Adrenal gland (tissue), 7 donors: ENCODE data around the genes AZIN2 and A3GALT2.

GRCh38 chr1:32900388-32900897 lies 746 bp downstream of the TMEM54 start:
- PRO-cap, 3 experiments, result no peak in any of the 3 experiments
- RAMPAGE, long total RNA, 4 experiments, result no peak in any of the 4 experiments
- RRBS, result 11% methylated on average over 1 of the region's 16 CpGs

DNA sequence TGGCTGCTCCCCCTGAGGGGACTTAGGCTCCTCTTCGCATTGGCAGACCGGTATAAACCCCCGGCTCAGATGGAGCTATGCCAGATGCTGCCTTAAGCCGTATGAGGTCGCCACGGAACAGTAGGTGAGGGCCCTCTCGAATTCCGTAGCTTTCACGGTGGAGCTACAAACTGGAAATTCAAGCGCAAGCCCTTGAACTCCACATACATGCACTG lies 24.2 kb upstream of the TMEM54 start:
- PRO-cap, 3 experiments, result no peak in any of the 3 experiments
- RAMPAGE, long total RNA, 4 experiments, result no peak in any of the 4 experiments
- RRBS, result no CpG with 5 or more reads among the region's 10 CpGs

DNA sequence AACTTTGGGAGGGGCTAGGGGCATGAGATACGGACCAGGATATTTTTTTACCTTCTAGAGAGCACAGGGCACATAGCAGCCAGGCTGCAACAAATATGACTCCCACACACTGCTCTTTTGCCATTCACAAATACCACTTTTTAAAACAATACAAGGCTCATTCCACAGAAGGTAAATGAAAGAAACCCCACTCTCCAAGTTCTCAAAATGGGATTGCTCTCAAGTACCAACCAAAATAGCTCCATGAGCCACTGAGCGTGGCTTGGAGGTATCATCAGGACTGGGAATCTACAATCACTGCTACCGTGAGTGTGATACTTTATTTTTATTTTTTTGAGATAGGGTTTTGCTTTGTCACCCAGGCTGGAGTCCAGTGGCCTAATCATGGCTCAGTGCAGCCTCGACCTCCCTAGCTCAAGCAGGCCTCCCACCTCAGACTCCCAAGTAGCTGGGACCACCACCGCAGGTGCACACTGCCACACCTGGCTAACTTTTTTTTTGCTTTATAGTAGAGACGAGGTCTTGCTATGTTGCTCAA lies 19.2 kb downstream of the AK2 start:
- PRO-cap, 3 experiments, result no peak in any of the 3 experiments
- RAMPAGE, long total RNA, 4 experiments, result no peak in any of the 4 experiments
- RRBS, result no CpG with 5 or more reads among the region's 6 CpGs

- PRO-cap, 3 experiments, result no peak in any of the 3 experiments
- RAMPAGE, long total RNA, 4 experiments, result no peak in any of the 4 experiments
Measured at GRCh38 chr1:33022609-33023375, 13.9 kb downstream of the AK2 start.

GRCh38 chr1:33080760-33081641 lies at the start of gene AZIN2:
Gene AZIN2, plus strand, starts transcription at chr1:33081153.
- PRO-cap, 3 experiments, result peak in 3 of 3 experiments; most common plus-strand start chr1:33081155 (in 3); most common minus-strand start chr1:33080996 (in 2)
- RAMPAGE, long total RNA, 4 experiments, result no peak in any of the 4 experiments
- RRBS, result 2% methylated on average over 6 of the region's 63 CpGs

- PRO-cap, 3 experiments, result no peak in any of the 3 experiments
- RAMPAGE, long total RNA, 4 experiments, result no peak in any of the 4 experiments
- RRBS, result 97% methylated on average over 5 of the region's 30 CpGs
Measured at GRCh38 chr1:33159455-33160185, 22.2 kb downstream of the TRIM62 start.

GRCh38 chr1:33170769-33171350 lies 11.0 kb downstream of the TRIM62 start:
- PRO-cap, 3 experiments, result no peak in any of the 3 experiments
- RAMPAGE, long total RNA, 4 experiments, result no peak in any of the 4 experiments
- RRBS, result no CpG with 5 or more reads among the region's 8 CpGs

DNA sequence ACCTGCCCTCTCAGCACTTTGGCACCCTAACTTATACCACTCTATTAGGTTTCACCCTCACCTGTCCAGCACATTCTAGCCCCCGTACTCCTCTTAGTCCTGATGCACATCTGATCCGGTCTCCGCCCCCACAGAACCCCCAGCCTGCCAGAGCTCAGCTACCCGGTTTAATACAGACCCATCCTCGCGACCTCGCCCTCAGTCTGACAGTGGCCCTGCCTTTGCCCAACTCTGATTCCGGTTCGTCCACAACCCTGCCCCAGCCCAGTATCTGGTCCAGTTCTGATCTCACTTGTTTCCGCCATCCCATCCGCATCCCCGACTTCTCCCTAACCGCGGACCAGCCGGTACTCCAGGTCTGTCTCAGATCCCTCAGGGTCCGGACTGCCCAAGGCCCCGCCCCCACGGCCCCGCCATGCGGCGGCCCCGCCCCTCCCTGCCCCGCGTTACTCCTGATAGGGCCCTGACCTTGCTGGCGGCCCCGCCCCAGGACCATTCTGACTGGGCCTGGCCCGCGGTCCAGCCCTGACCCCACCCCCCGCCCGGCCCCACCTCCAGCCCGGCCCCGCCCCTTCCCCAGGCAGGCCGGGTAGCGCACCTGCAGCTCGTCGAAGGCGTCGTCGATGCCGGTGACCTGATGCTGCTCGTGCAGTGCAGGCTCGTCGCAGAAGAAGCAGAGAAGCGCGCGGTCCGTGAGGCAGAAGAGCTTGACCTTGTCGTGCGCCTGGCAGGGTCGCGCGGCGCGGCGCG lies 1.2 kb downstream of the TRIM62 start:
- PRO-cap, 3 experiments, result peak in 3 of 3 experiments; most common plus-strand start position 579 of the sequence (in 1); most common minus-strand start position 352 of the sequence (in 2)
- RAMPAGE, long total RNA, 4 experiments, result no peak in any of the 4 experiments
- RRBS, result 18% methylated on average over 19 of the region's 56 CpGs

DNA sequence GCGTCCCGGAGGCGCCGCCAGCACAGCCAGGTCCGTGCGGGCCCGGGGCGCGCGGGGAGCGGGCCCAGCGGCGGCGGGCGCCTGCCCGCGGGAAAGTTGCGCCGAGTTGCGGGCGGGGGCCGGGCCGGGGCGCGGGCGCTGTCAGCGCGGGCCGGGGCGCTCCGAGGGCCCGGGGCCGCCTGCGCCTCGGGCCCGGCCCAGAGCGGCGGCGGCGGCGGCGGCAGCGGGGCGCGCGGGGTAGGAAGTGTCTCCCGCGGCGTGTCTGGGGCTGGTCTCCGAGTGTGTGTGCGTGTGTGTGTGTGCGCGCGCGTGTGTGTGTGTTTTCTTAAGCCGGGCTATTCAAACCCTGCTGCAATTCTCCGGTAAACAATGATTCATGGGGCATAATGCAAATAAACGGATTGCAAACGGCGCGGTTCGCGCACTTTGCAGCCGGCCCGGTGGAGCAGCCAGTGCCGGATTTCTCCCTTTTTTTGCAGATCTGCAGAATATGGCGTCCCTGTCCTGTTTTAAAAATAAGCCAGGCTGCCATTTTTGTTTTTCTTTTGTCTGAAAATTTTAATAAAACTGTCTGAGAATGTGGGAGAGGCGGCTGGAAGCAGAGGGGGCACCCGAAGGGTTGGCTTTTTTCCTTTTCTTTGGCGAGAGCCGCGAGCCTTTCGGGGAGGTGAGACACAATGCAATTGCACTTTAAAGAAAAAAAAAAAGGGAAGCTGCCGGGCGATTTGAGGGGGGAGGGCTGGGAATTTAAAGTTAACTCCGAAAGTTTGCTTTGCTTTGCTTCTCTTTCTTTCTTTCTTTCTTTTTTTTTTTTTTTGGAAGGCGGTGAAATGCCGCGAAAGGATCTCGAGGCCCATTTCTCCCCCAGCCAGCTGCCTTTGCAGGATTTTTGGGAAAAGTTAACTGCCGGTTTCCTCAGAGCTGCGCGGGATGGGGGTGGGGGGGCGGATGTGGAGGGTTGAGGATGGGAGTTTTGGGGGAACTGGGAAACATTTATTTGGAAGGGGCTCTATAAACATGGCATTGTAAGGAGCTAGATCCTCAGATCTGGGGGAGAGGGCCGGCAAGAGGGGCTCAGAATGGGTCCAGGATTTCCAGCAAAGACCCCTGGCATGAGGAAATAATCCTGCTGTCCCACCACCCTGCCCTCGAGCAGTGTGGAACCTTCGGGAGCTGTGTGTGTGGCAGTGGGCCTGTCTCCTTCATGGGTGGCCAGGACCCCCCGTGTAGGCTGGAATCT lies 753 bp downstream of the ZNF362 start:
- PRO-cap, 3 experiments, result peak in 3 of 3 experiments; most common plus-strand start position 424 of the sequence (in 3); most common minus-strand start position 246 of the sequence (in 3)
- RAMPAGE, long total RNA, 4 experiments, result no peak in any of the 4 experiments
- RRBS, result 1% methylated on average over 27 of the region's 88 CpGs

DNA sequence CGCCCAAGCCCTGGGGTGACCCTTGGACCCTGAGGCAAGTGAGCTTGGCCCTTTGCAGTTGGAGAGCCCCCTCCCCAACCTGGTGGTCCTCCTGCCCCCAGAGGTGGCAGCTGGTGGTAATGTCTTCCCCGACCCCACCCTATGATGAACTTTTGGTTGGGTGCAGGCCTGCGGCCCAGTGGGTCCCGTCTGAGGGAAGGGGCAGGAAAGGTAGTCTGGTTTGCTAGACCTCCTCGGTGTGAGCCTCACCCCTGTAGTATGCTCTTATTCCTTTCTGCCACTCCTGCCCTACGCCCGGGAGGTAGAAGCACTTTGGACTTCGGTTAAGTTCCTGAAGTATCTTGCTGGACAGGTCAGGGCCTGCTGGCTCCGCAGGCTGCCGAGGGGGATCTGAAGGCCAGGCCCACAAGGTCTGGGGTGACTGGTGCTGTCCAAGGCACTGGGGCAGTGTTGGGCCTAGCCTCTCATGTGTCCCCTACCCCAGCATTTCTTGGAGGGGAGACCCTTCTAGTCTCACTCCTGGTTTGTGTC lies 1.6 kb downstream of the ZNF362 start:
- PRO-cap, 3 experiments, result peak in 2 of 3 experiments; most common minus-strand start position 392 of the sequence (in 2)
- RAMPAGE, long total RNA, 4 experiments, result no peak in any of the 4 experiments
- RRBS, result no CpG with 5 or more reads among the region's 10 CpGs

DNA sequence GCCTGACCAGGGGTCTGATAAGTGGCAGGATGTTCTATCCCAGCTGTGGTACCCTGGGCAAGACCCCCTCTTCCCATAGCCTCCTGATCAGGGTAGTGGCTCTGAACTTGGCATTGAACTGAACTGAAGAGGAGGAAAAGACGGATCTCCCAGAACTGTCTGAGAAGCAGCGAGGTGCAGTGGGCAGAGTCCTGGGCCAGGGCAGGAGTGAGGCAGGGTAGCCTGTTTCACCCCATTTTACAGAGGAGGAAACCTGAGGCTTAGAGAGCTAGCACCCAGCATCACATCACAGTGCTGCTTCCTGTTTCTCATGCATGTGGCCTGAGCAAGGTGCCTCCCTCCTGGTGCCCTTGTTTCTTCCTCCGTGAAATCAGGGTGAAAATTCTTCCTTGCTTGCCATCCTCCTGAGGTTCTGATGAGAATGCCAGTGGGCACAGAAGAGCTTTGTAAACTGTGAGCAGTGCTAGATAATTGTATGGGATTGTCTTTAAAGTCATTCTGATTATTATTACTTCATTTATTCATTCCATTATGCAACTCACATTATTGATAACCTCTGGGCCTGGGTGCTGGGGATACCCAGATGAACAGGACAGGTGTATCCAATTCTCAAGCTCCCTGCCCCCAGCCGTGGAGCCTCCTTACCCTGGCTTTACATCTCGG lies 17.2 kb downstream of the ZNF362 start:
- PRO-cap, 3 experiments, result no peak in any of the 3 experiments
- RAMPAGE, long total RNA, 4 experiments, result no peak in any of the 4 experiments
- RRBS, result no CpG with 5 or more reads among the region's 5 CpGs

DNA sequence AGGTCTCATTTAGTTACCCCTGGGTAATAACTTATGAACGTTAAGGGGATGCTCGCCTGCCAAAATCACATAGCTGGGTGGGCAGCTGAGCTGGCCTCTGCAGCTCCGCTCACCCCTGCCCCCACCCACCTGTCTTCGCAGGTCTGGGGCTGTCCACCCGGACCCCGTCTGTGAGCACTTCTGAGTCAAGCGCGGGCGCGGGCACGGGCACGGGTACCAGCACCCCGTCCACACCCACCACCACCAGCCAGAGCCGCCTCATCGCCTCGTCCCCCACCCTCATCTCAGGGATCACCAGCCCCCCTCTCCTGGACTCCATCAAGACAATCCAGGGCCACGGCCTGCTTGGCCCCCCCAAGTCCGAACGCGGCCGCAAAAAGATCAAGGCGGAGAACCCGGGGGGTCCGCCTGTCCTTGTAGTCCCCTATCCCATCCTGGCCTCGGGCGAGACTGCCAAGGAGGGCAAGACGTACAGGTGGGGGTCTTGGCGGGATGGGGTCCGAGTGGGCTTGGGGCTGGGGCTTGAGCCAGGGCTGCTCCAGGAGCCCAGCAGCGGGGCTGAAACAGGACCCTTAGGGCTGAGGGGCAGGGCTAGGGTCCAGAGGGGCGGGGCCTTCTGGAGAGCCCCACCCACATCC lies 23.8 kb downstream of the ZNF362 start:
- PRO-cap, 3 experiments, result no peak in any of the 3 experiments
- RAMPAGE, long total RNA, 4 experiments, result start-site peak on the plus strand in 1 of 4 experiments, centred at position 419 of the sequence, 9 reads per replicate
- RRBS, result no CpG with 5 or more reads among the region's 31 CpGs

- PRO-cap, 3 experiments, result peak in 2 of 3 experiments; most common minus-strand start chr1:33321385 (in 1)
- RAMPAGE, long total RNA, 4 experiments, result no peak in any of the 4 experiments
- RRBS, result no CpG with 5 or more reads among the region's 11 CpGs
Measured at GRCh38 chr1:33321097-33322001, at the start of gene A3GALT2. Gene A3GALT2, minus strand, starts transcription at chr1:33321098.

GRCh38 chr1:33322708-33323294 lies 1.9 kb upstream of the A3GALT2 start:
- PRO-cap, 3 experiments, result no peak in any of the 3 experiments
- RAMPAGE, long total RNA, 4 experiments, result no peak in any of the 4 experiments
- RRBS, result no CpG with 5 or more reads among the region's 7 CpGs

- PRO-cap, 3 experiments, result no peak in any of the 3 experiments
- RAMPAGE, long total RNA, 4 experiments, result start-site peak on the minus strand in 1 of 4 experiments, at chr1:33345521-33345845 at its widest, 9 reads per replicate
- RRBS, result no CpG with 5 or more reads among the region's 2 CpGs
Measured at GRCh38 chr1:33345127-33345969, 24.4 kb upstream of the A3GALT2 start.

DNA sequence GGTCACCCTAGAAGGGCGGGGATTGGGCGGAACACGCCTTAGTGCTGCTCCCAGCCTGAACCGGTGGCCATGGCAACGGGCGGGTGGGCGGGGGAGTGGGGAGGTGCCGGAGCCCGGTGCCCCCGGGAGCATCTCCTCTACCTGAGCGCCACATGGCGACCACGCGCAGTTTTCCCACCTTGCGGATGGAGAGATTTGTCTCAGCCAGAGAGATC lies 175 bp upstream of the PHC2 start:
- PRO-cap, 3 experiments, result no peak in any of the 3 experiments
- RAMPAGE, long total RNA, 4 experiments, result no peak in any of the 4 experiments
- RRBS, result 1% methylated on average over 4 of the region's 15 CpGs

DNA sequence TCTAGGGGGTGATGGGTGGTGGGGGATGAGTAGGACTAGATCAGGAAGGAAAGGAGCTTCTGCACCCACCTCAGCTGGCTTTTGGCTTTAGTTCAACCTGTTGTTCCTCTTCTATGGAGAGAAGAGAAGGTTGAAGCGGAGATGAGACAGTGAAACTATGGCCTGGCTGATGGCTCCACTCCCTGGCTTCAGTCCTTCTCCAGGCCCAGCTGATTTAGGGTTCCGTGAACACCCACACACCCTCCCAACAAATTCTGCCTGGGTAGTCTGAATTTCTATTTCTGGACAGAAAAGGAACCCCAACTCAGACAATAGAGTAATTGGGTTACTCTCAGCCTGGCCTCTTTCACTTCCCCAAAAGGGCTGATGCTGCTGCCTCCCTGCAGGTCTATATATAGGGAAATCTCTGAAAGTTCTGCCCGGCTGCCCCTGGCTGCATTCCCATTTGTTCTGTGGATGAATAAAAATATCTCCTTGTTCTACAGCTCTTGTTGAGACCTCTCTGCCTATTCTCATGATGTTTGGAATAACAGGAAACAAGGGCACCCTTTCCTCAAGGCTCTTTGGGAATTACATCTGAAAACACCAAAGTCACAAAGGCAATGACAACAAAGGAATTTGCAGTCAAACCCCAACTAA lies 11.5 kb upstream of the ZSCAN20 start:
- PRO-cap, 3 experiments, result no peak in any of the 3 experiments
- RAMPAGE, long total RNA, 4 experiments, result no peak in any of the 4 experiments
- RRBS, result no CpG with 5 or more reads among the region's 3 CpGs

DNA sequence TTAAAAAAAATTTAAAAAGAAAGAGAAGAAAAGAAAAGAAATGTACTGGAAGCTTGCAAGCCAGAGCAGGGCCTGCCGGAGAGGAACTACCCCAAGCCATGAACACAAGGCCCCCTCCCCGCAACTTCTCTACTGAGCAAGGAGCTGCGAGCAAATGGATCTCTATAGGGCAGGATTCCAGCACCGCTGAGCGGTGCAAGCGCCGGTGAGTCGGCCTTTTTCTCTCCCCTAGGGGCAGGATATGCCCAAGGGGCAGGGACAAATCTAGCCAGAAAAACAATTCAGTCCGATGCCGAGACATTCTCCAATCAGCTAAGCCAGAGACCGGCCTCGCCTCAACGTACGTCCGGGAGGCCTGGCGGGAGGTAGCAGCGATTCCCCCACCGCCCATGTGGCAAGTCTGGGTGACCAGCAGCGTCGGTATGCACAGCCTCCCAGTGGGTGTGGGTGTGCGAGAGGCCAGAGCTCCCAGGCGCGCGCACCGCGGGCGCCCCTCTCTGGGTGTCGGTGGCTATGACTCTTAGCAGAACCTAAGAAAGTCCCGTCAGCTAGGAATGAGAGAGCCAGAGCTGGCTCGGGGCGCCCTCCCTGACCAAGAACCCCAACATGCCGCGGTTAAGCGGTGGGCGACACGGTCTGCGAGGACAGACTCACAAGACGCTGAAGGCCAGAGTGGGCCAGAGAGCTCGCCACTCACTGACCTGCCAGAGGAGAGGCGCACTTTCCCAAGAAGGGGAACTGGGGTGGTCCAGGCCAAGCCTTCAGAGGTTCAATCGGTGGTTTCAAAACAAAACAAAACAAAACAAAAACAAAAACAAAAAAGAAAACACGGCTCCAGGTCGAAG lies 1.9 kb downstream of the CSMD2 start:
- PRO-cap, 3 experiments, result peak in 2 of 3 experiments; most common plus-strand start position 437 of the sequence (in 2); most common minus-strand start position 370 of the sequence (in 1)
- RAMPAGE, long total RNA, 4 experiments, result no peak in any of the 4 experiments
- RRBS, result no CpG with 5 or more reads among the region's 43 CpGs

DNA sequence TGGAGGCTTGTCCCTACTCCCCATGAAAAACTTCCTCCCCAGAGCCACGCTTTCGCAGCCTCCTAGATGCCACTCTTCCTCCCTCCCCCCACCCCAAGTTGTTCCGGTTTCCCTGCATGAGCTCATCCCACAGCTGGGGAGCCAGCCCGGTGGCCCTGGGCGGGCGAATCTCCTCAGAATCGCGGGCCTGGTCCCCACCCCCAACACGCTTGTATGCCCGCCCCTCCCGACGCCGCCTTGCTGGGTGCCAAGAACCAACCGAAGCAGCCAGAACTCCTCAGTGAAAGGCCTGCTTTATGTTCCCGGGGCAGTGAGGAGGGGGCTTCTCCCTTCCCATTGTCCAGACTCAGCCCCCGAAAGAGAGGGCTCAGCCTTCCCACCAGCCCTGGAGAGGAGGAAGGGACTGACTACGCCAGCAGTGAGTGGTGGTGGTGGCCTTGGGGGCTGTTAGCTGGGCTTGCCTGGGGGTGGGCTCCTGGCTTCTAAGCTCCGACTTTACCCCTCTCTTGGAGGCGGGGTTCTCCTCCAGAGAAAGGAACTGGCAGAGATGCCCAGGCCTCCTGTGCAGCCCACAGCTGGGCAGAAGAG lies 1.8 kb upstream of the CSMD2 start:
- PRO-cap, 3 experiments, result peak in 3 of 3 experiments; most common plus-strand start position 125 of the sequence (in 1); most common minus-strand start position 90 of the sequence (in 3)
- RAMPAGE, long total RNA, 4 experiments, result no peak in any of the 4 experiments
- RRBS, result no CpG with 5 or more reads among the region's 19 CpGs

DNA sequence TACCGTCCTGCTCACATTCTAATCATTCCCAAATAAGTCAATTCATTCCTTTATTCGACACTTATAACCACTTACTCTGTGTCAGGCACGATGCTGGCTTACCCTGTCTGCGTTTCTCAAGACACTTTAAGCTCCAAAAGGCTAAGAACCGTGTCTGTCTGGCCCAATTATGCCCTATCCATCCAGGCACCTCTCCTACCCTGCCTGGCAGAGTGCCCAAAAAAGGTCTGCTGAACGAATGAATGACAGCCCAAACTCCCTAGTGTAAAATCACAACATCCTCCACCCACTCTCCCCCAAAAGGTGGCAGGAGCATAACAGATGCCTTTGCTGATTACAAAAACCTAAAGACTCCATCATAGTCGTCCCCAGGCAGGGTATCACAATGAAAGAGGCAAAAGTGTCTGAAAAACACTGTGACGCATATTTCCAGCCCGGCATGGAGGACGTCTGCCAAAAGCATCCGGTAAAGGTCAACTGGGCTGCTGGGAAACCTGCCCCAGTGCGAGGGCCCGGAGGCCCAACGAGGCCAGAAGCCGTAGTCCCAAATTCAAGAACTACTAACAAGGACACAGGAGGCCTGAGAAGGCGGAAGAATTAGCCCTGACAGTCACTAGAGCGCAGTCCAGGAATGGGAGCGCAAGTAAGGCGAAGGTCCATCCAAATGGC lies 677 bp downstream of the SMIM12 start:
- PRO-cap, 3 experiments, result peak in 3 of 3 experiments; most common plus-strand start position 440 of the sequence (in 2); most common minus-strand start position 384 of the sequence (in 1)
- RAMPAGE, long total RNA, 4 experiments, result no peak in any of the 4 experiments
- RRBS, result 3% methylated on average over 3 of the region's 19 CpGs